HCT116 (cell line): ENCODE measurements around the genes BMP6 and TMEM14C.

GRCh38 chr6:7445612-7446535 is 56.3 kb downstream of the RIOK1 start:
- RRBS, result no CpG with 5 or more reads among the region's 18 CpGs

DNA sequence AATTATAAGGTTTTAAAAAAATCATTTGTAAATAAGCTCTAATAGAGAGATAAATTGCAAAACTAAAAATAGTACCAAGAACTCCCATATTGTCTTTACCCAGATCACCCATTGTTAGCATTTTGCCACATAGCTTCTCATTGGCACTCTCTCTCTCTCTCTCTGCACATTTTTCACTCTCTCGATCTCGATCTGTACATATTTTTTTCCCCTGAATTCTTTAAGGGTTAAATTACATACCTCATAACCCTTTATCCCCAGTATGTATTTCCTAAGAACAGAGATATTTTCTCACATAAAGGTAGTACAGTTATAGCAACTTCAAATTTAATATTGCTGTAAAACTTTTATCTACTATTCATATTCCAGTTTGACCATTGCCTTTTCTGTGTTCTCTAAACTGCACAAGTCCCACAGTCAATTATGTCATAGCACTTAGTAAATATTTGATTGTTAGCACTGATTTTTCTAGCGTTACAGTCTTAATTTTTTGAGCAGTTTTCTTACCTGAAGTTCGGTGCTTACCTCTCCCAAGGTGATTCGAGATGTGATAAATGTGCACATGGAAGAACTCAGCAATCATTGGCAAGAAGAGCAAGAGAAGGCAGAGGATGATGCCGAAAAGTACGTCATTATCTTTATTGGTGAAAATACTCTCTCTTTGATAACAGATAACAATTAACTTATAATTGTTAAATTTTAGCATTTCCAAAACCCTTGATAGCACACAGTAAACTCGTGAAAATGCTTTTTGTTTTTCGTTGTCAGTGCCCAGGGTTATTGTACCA is 15.1 kb downstream of the SNRNP48 start:
- RRBS, result no CpG with 5 or more reads among the region's 9 CpGs

GRCh38 chr6:7672903-7673657 is 52.8 kb upstream of the BMP6 start:
- RRBS, result no CpG with 5 or more reads among the region's 22 CpGs

DNA sequence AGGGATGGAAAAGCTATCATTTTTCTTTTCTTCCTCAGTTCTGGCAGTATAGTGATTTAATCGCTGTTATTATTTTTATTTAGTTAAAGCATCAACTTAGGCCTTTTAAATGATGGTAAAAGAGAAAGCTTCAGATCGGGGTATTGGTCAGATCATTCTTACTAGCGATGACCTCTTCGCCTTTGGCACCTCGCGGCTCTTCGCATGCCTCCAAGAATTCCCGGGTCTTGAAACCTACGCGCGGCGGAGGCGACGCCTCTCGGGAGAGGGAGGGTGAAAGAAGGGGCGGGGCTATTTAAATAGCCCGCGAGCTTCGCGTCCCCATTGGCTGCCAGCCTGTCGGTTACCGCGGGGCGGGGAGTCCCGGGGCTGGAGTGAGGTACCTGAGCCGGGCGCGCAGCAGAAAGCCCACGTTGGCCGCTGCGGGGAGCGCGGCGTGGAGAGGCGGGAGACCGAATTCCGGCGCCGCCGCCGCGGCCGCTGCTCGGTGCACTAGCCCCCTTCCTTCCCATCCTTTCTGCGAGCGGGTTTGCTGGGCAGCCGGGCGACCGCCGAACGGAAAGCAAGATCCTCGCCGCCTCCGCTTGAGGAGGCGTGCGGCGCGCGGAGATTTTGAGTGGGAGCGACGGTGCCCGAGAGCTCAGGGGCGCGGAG is at the start of gene BMP6:
Gene BMP6 (plus strand): TSS at position 402 of the 654 bp plus-strand sequence.
- RRBS, result 25% methylated on average over 15 of the region's 64 CpGs

GRCh38 chr6:7727662-7727924 is 1.7 kb downstream of the BMP6 start:
- RRBS, result no CpG with 5 or more reads among the region's 33 CpGs

DNA sequence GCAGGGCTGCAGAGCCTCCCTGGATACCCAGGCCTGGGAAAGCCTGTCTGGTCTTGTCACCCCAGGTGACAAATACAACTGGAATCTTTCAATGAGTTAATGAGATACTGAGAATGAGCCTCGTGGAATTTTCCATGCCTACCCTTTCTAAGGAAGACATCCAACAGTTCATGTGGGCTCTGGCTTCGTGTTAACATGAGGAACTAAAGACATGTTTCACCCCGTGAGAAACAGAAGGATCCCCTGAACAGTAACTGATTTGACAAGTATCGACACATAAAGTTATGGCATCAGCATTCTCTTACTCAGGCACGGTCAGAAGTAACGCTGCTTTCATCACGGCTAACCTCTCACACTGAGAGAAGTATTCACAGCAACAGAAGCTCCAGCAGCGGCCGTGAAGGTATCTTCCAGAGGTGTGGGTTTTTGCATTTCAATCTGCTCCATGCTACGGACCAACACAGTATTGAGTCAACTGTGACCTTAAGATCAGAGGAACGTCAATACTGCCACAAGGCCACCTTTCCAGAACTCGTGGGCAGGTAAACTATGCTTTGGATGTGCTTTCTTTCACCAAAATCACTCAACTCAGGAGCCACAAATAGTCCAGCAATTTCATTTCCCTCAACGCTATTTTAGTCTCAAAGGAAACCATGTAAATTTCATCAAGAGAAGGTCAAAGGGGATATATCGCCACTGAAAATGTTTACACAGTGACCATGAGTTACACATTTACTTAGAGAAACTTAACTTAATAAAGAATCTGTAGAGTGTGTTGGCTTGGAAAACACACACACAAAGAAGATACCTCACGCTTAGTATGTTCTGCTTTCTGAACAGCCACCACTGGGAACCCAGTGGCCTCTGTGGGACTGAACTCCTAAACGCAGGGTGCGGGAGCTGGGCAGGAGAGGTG is 28.1 kb downstream of the TXNDC5 start:
- RRBS, result no CpG with 5 or more reads among the region's 17 CpGs

DNA sequence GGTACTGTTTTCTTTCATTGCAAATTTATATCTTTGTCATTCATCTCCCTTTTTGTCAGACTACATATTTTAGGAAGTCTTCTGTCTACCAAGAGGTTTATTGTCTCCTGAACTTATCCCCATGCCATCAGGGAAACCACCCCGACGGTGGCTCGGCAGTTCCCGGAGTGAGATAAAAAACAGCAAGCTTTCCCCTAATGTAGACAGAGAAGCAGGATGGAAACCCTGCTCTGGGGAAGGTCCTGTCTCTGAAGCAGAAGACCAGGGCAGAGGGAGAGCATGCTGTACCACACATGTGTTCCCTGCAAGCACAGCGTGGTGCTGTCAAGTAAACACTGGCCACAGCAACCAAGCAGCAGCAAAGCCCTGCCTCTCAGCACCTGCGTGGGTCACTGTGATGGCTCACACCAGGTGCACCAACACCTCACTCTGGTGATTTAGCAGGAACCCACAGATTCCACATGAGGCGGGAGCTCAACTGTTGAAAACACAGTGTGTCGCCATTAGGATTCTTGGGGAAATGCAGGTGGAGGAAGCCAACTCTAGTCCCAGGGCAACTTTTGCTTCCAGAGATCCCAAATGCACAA is 65.1 kb upstream of the TXNDC5 start:
- RRBS, result no CpG with 5 or more reads among the region's 8 CpGs

- RRBS, result no CpG with 5 or more reads among the region's 3 CpGs
These were observed 204.8 kb upstream of the SLC35B3 start for GRCh38 chr6:8639921-8640751.

GRCh38 chr6:10314703-10315430 is 100.0 kb downstream of the TFAP2A start:
- RRBS, result no CpG with 5 or more reads among the region's 12 CpGs

DNA sequence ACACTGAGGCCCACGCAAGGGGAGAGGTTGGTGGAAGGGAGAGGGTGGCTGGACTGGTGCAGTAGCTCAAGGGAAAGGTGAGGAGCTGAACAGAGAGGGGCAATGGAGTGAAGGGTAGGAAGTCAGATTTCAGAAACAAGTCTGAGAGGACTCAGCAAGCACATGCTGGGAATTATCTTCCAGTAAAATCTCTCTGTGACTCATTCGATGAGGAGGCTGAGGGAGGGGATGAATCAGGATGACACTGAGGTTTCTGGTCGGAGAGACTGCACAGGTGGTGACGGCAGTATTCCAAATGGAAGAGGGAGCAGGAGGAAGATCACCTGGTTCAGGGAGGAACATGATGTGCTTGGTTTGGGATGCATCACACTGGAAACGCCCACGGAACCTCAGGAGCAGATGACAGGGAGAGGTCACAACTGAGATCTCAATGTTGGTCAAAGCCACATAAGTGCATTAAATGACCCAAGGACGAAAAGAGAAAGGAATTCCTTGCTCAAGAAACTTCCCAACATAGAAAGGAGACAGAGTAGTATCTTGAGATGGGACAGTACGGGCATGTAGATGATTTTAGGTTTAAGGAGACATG is 67.1 kb downstream of the TFAP2A start:
- RRBS, result no CpG with 5 or more reads among the region's 8 CpGs

- RRBS, result no CpG with 5 or more reads among the region's 13 CpGs
These were observed 64.2 kb downstream of the GCNT2 start for GRCh38 chr6:10585217-10585876.

DNA sequence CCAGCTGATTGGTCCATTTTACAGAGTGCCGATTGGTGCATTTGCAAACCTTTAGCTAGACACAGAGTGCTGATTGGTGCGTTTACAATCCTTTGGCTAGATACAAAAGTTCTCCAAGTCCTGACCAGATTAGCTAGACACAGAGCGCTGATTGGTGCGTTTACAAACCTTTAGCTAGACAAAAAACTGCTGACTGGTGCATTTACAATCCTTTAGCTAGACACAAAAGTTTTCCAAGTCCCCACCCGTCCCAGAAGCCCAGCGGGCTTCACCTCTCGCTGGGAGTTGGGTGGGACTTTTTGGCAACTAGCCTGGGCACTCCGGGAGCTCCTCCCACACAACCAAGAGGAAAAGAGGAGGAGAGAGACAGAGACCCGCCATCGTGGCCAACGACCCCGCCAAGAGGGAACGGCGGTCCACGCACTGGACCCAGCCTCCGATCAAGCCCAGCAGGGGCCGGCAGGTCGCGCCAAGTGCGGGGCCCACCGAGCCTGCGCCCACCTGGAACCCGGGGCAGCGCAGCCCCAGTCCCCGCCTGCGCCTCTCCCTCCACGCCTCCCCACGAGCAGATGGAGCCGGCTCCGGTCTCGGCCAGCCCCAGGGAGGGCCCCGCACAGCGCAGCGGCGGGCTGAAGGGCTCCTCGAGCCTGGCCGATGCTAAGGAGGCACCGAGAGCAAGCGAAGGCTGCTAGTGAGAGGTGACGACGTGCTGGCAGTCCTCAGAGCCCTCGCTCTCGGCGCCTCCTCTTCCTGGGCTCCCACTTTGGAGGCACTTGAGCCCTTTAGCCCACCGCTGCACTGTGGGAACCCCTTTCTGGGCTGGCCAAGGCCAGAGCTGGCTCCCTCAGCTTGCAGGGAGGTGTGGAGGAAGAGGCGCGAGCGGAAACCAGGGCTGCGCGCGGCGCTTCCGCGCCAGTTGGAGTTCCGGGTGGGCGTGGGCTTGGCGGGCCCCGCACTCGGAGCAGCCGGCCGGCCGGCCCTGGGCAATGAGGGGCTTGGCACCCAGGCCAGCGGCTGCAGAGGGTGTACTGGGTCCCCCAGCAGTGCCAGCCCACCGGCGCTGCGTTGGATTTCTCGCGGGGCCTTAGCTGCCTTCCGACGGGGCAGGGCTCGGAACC is 2.8 kb upstream of the TMEM14C start:
- RRBS, result 96% methylated on average over 7 of the region's 71 CpGs

DNA sequence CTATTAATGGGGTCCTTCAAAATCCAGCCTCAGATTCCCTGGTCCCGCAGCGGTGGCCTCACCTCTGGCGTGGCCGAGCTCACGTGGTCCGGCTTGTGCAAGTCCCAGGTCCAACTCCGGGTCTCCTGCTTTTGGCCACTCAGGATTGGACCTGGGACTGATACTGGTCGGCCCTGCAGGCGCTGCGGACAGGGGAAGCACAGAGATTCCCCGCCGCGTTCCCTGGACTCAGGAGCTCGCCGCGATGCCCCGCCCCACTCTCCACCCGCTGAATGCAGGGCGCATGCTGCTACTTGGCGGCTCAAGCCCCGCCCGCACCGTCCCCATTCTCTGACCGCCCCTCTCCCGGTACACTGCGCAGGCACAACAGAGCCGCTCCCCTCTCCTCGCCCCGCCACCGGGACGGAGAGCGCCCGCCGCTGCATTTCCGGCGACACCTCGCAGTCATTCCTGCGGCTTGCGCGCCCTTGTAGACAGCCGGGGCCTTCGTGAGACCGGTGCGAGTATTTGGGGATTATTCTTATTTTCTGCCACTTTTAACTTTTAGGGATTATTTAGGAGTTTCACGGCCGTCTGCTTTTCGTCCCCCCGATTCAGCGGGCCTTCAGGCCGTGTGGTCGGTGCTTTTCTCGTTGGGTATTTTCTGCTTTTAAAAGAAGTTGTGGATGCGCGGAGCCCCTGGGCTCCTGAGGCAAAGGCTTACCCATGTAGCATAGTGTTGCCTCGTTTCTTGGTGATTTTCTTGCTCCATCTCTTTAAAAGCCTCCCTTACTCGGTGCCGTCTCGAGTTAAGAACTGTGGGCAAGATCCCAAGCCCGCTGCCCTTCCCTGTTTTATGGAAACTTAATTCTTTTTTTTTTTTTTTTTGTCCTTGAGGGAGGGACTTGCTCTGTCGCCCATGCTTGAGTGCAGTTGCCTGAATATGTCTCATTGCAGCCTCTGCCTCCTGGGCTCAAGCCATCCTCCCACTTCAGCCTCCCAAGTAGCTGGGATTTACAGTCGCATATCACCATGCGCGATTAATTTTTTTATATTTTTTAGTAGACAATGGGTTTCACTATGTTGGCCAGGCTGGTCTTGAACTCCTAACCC is at the start of gene TMEM14C:
Gene TMEM14C (plus strand): TSS at position 326 of the 1,092 bp plus-strand sequence.
- RRBS, result 2% methylated on average over 13 of the region's 63 CpGs

DNA sequence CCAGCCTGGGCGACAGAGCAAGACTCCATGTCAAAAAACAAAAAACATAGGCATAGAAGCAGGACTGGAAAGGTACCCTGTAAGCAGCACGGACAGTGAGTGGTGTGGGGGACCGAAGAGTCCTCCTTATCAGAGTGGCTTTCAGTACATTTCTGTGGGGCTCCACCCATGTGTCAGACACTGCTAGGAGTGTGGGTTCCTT is 3.7 kb downstream of the TMEM14C start:
- RRBS, result no CpG with 5 or more reads among the region's 3 CpGs

DNA sequence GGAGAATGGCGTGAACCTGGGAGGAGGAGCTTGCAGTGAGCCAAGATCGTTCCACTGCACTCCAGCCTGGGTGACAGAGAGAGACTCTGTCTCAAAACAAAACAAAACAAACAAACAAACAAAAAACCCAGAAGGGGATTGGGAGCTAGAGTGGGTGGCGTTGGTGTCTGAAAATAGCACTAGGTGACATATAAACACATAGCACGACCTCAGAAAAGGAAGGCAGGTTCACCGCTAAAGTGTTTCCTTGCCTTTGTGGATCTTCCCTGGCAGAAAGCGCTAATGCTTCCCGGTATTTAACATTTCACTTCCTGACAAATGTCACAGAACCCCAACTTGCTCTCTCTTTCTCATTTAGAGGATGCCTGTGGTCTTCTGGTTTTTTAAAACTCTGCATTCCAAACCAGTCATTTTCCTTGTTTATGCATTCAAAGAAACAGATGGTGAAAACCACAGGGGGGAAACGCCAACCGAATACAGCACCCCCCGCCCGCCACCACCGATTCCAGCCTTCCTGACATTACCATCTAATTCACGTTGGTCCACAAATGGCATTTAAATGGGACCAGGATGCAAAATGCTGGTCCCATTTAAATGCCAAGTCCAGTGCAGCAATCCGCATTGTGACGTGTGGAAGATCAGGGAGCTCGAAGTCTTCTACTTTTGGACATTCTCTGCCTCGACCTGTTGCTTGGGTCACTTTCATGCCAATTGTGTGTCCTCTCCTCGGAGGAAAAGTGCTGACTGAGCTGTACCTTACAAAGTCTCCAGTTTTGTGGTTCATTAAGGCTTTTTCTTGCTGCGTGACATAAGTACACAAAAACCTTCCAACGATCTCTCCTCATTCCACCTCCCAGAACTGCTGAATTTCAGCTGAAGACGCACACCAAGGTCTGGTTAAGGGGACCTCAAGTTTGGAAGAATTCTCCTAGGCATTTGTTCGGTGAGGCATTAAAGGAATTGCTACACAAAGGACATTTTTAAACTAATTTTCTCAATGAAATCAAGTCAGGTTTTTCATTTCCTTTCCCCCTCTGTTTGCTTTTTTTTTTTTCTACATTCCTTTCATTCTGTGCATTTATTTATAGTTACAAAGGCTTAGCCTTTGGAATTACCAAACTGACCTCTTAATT is 35.9 kb downstream of the NEDD9 start:
- RRBS, result no CpG with 5 or more reads among the region's 22 CpGs

DNA sequence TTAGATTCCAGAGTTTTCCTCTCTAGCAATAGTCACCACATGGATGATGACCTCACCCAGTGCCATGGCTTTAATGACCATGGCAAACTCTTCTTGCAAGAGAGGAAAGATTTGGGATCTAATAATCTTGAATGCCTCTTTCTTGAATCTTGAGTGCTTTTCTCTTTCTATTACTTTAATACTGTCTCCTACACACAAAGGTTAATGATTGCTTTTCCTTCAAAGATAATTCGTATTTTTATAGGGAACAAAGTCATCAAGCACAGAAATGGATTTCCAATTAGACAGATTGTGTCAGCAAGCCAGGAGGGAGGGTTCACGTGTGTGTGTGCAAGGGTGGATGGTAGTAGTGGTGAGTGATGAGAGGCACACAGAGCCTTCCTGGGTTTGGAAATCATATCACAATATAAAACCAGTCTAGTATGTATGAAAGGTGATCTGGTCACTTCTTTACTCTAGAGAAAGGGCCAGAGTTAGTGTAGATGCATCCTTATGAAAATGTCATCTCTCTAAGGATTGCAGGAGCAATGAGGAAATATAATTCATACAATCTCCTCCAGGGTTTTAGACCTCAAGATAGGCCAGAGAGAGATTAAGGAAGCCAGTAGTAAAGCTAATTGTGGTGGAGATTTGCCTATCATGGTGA is 51.2 kb upstream of the NEDD9 start:
- RRBS, result no CpG with 5 or more reads among the region's 2 CpGs

DNA sequence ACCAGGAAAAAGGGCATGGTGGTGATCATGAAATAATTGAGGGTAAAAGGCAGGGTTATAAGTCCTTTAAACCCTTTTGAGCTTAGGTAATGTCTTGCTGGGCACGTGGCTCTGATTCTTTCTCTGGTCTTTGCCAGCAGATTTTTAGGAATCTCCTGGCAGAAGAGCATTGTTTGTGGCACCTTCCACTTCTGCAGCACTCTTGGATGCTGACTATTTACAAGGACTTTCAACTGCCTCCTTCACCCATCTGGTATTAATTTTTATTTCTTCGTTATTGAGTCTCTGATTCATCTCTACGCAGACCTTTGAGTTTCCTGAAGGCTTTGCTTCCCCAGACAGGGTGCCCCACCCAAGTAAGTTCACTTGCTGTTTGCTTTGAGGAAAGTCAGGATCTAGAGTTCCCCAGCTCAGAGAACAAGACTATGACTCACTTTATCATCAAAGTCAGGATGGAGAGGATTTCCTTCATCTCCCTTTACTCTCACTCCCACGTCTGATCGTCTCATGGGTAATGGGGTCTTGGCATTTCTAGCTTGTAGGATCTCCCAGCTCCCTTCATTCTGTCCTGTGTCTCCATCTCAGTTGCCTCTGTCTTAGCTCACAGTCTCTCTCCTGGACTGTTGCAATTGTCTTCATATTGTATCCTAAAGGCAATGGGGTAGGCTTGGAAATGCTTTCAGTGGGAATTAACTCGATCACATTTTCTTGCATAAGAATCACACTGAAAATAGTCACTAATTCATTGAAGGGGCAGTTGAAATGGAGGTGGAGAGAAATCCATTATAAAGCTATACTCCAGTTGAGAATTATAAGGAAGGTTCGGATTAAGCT is 83.7 kb upstream of the NEDD9 start:
- RRBS, result no CpG with 5 or more reads among the region's 7 CpGs

- RRBS, result no CpG with 5 or more reads among the region's 11 CpGs
These were observed 147.7 kb upstream of the TMEM170B start for GRCh38 chr6:11389477-11390594.

DNA sequence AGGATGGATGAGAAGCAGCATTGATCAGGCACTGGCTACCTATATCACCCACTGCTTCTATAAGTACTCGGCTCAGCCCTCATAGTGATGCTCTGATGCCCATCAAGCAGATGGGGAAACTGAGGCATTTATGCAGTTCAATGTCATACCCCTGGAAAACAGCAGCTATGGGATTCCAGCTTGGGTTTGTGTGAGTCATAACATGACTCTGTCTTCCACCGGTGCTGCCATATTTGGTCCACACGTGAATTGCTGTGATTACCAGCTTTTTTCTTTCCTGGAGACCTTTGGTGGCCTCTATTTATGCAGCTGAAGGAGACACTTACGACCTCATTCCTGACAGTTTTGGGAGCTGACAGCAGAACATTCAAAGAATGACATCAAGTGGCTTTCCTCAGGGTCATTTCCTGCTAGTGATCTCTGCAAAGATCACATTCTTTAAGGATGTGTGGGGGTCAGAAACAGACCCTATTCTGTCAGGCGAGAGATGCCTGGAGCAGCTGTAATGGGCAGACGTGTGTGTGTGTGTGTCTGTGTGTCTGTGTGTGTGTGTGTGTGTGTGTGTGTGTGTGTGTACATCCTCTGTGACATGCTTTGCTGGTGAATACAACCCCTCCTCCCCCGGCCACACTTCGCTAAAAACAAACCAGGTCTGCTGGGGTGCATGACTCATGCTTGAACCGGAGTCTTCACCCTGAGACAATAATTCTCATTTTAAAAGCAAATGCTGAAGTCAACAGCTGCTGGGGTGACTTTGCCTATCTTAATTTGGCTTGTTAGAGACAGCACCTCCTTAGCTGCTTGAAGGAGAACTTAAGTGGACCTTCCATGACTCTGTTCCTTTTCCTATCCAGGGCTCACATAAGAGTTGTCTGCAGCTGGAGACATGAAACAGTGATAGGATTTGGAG is 115.6 kb downstream of the TMEM170B start:
- RRBS, result under 1% methylated on average over 3 of the region's 9 CpGs

GRCh38 chr6:11729109-11729904 is 49.3 kb downstream of the ADTRP start:
- RRBS, result no CpG with 5 or more reads among the region's 9 CpGs